Measurements from ENCODE around the genes ZNF215 and TUB.

DNA sequence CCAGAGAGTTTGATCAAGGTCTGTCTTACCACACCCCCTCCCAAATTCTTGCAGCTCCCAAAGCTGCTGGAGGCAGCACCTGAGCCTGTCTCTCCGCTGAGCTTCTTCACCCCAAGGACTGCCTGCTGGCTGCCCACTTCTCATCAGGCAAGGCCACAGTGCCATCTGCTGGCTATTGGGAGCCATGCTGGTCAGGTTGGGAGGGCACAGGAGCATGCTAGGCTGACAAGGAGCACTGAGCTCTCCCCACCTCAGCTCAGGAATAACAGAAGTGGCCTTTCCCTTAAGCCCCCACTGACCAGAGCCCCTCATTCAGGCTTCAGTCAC lies 27.2 kb upstream of the SMPD1 start:
- PRO-cap, 2 experiments = no peak in any of the 2 experiments

DNA sequence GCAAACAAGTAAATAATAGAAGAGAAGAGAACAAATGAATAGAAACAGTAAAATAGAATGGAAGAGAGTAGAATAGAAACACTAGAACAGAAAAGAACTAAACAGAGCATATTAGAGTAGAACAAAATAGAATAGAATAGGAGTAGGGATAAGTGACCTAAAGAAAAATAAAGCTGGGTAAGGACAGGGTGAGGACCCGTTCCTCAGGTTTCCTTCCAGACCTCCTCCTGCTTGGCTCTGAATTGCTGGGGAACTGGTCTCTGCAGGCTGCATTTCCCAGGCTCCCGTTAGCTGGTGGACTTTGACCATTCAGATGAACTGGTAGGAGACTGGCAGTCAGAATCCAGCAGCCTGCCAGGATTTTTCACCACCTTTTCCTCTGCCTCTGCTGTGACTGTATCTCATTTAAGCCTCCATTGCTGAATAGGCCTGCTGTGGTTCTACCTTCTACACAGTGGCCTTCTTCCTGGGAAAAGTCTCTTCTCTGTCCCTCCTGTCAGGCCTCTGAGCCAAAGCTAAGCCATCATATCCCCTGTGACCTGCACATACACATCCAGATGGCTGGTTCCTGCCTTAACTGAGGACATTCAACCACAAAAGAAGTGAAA lies 24.6 kb upstream of the SMPD1 start:
- PRO-cap, 2 experiments = no peak in any of the 2 experiments

DNA sequence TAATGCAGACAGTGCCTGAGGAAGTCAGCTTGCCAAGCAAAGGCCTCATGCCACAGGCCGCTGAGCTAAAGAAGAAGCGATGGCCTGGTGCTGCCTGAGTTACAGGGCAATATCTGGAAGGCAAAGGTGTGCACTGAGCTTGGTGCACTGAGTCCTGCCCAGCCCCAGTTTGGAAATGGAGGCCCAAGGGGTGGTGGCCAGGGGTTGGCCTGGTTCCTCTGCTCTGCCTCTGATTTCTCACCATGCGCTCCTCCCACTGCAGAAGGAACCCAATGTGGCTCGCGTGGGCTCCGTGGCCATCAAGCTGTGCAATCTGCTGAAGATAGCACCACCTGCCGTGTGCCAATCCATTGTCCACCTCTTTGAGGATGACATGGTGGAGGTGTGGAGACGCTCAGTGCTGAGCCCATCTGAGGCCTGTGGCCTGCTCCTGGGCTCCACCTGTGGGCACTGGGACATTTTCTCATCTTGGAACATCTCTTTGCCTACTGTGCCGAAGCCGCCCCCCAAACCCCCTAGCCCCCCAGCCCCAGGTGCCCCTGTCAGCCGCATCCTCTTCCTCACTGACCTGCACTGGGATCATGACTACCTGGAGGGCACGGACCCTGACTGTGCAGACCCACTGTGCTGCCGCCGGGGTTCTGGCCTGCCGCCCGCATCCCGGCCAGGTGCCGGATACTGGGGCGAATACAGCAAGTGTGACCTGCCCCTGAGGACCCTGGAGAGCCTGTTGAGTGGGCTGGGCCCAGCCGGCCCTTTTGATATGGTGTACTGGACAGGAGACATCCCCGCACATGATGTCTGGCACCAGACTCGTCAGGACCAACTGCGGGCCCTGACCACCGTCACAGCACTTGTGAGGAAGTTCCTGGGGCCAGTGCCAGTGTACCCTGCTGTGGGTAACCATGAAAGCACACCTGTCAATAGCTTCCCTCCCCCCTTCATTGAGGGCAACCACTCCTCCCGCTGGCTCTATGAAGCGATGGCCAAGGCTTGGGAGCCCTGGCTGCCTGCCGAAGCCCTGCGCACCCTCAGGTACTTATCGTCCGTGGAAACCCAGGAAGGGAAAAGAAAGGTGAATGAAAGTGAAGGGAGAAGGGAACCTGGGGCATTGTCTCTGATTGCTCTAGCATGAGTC lies 1.2 kb downstream of the SMPD1 start:
- PRO-cap, 2 experiments = no peak in any of the 2 experiments

DNA sequence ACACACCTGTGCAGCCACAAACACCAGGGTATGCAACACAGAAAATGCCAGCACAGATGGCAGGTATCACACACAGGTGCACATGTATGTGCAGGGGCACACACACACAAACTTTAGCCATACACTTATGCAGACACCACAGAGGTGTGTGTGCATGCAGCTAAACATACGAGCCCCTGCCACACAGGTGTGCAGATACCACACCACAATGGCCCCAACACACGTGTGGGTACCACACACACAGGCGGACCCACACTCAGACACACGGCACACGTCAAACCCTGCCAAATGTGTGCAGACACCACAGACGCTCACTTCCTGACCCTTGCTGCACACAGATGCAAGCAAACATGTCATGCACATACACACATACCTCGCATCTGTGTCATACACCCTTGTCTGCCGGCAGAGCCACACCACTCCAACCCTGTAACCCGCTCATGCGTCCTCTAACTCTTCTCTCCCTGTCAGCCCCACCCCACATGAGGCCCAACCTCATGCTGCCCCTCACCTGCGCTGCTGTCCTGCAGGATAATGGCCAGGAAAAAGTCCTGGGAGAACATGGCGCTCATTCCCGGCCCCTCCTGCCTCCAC lies 14.1 kb downstream of the SMPD1 start:
- PRO-cap, 2 experiments = no peak in any of the 2 experiments

DNA sequence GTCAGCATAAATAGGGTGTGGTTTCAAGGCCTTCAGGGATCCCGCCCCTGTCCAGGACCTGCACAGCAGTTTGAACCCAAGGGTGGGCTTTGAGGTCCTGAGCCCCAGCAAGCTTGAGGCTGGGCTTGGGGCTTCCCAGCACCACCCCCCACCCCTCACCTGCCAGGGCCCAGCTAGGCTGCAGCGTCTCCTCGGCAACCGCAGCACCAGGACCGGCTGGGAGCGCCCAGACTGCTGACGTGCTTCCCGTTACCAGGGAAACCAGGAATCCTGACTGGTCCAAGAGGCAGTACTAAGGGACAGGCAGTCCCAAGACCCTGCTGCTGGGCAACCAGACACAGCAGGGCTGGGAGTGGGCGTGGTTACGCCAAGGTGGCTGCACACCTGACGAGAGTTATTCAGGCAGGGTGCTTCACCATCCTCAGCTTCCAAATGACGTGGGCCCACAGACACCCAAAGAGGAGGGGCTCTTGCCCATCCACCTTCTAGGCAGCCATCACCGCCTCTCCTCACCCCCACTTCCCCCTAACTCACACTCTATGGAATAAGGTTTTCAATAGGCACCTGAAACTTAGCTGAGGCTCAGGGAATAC lies 13.6 kb downstream of the APBB1 start:
- PRO-cap, 2 experiments = peak in 1 of 2 experiments; most common plus-strand start position 338 of the sequence (in 1); most common minus-strand start position 233 of the sequence (in 1)

- PRO-cap, 2 experiments = no peak in any of the 2 experiments
Measured at GRCh38 chr11:6576591-6576991, 26.8 kb downstream of the RRP8 start.

DNA sequence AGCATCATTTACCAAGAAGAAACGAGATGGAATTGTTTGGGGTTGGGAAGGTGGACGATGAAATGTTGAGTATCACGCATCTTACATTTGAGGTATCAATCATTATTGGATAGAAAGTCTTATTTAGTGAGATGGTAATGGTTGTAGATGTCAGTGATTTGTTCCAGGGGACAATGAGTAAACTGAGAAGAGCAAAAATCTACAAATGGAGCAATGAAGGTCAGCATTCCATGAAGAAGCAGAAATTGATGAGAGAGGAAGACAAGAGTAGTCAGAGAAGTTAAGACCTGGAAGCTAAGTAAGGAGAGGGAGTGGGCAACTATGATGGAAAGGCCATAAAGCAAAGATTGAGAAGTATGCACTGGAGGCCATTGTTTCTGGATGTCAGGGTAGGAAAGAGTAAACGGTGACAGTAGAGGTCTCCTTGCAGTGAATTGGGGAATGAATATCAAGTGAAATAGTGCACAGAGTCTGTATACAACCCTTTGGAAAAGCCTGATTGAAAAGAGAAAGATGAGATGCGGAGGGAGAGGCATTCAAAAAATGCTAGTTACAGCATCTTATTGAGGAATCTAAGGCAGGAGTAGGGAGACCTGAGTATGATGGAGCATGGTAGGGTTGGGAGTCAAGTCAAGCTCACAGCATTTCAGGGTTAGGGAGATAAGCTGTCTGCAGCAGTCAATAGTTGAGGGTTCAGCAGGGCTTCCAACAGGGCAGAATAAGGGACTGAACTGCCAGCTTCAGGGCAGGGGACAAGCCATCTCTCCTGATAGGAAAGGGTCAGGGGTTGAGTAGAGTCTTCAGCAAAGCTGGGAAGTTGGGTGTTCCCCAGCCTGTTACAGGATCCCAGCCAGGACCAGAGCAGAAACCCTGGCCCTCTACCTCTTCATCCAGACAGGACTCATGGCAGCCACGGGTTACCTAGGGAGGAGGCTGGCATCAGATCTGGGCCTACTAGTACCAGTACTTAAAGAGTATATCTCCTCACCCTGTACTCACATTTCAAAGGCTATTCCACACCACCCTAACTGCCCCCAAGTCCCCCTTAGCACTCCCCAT lies 2.1 kb upstream of the TAF10 start:
- PRO-cap, 2 experiments = no peak in any of the 2 experiments

DNA sequence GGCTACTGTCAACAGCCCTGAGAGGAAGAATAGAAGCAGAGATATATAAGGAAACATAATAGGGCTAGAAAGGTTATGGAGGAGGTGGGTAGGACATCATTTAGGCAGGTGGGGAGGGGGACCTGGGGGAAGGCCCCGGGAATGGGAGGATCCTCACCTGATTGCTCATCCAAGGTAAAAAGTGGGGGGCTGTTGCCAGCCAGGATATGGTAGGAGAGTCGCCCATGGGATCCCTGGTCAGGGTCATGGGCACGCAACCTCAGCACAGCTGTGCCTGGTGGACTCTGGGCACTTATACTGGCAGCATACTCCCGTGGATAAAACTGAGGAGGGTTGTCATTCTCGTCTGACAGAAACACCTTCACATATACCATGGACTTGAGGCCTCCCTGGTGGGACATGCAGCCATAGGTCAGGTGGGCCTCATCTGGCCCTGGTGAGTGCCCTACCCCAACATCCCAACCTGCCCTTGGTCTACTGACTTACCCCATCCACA lies 14.5 kb upstream of the TPP1 start:
- PRO-cap, 2 experiments = no peak in any of the 2 experiments

GRCh38 chr11:6926145-6927199 lies at the start of gene ZNF215:
ZNF215 (plus strand) TSS chr11:6926426.
- PRO-cap, 2 experiments = peak in 1 of 2 experiments; most common plus-strand start chr11:6926426 (in 1); most common minus-strand start chr11:6927053 (in 1)

DNA sequence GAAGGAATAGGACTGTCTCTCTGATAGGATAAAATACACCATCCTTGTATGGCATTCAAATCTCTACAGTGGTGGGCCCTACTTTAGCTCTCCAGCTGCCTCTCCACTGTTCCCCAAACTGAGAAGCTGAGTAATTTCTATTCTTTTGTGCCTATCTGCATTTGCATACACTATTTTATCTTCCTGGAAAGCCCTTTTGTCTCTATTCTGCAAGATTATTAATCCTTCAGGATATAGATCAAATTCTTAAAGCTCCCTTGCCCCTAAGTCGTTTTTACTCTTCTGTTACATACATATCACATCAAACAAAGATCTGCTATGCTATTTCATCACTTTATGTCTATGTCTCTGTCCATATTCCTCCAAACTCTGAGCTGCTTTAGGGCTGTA lies 7.5 kb downstream of the PPFIBP2 start:
- PRO-cap, 2 experiments = no peak in any of the 2 experiments

DNA sequence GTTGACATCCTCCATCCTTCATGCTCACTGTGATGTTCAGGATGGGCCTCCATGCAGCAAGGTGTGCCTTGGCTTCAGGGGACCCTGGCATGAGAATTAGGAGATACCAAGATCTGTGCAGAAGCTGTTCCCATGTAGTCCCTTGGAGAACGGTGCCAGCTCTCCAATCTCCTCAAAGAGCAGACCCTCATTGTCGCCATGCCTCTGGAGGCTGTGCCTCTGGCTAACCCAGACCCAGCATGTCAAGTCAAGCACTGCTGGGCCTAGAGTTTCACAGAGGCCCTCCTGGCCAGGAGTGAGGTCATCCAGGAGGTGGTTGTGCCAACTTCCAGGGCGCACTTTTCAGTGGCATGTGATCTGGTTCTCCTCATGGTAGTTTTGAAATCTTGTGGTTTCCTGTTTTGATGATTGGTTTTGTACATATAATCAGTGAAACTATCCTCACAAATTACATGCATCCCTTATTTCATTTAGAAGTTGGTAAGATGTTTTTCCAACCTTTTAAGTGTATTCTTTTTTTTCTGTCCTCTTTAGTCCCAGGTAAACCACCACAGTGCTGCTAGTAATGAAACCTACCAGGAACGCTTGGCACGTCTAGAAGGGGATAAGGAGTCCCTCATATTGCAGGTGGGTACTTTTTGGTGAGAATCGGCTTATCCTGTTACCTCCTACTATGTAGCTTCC lies 78.9 kb downstream of the PPFIBP2 start:
- PRO-cap, 2 experiments = no peak in any of the 2 experiments

DNA sequence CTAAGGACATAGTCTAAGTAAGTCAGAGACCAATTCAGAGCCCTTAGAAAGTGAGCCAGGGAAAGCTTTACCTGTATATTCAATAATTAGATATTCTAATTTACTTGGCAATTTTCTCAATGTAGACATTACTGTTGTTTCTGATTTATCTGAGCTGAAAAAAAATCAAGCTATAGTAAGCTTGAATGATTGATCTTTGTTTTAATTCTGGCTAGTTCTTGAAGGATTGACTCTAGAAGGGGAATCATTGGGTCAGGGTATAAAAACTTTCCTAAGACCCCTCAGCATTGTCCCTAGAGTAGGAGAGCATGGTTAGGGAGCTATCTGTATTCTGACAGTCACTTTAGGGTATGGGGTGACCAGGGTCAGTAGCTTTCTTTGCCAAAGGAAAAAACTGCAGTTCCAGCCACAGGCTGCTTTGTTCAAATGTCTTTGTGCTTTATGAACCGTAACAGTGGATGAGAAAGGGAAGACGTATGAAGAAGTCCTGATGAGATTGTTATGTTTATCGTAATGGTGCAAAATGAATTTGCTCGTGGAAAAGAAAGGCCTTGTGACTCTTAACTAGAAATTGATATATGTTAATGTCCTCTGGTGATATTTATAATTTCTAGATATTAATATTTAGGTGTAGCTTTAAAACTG lies 30.1 kb downstream of the CYB5R2 start:
- PRO-cap, 2 experiments = peak in 1 of 2 experiments; most common plus-strand start position 451 of the sequence (in 1)

GRCh38 chr11:7994918-7995701 lies 8.0 kb downstream of the EIF3F start:
- PRO-cap, 2 experiments = no peak in any of the 2 experiments

DNA sequence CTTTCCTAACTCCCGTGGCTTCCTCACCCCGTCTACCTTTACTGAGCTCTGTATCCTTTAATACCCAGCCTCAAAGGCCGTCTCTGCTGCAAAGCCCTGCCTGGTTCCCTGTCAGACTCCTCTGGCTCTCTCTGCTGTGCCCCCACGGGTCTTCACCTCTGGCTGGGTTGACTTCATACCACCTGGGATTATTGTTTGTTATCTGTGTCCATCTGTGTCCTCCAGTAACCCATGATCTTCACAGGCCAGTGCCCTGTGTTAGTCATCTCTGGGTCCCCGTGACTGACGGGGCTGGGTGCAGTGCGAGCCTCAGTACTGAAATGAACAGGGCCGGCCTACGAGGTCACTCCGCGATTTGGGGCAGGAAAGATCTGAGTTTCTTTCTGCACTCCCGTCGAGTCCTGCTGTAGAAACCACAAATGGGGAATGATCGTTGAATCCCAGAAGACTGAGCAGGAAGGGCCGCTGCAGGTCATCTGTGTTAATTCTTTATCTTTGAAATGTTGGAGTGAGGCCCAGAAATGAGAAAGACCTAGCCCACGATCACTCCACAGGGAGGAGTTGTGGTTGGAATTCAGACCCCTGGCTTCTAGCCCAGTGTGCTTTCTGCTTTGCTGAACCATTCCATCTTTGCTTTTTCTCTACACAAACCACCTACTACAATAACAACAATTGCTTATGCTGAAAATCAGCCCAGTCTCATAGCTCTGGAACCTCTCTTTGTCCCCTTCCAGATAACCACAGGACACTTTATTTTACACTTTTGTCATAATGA lies 12.2 kb upstream of the TUB start:
- PRO-cap, 2 experiments = no peak in any of the 2 experiments

GRCh38 chr11:8080970-8082216 lies at the start of gene TUB:
TUB (plus strand) TSS chr11:8081211.
- PRO-cap, 2 experiments = peak in 1 of 2 experiments; most common plus-strand start chr11:8081217 (in 1); most common minus-strand start chr11:8081144 (in 1)

GRCh38 chr11:8223997-8224542 lies 39.6 kb downstream of the LMO1 start:
- PRO-cap, 2 experiments = no peak in any of the 2 experiments

DNA sequence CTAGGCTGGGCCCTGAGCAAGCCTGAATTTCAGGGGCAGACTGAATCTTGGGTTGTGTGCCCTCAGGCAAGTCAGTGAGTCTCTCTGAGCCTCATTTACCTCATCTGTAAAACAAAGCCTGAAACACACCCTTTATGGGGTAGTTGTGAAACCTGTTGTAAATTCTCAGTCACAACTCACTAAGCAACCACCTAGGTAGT lies 36.4 kb downstream of the LMO1 start:
- PRO-cap, 2 experiments = no peak in any of the 2 experiments

DNA sequence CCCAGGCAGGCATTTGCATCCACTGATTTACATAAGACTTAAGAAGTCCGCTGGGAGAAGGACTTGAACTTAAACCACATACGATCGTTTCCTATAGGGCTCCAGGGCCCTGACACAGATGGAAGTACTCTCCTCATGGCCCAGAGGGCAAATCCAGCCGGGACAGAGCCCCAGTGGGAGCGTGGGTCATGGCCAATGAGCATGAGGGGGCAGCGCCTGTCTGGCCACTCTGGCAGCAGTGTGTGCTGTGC lies 79.2 kb upstream of the LMO1 start:
- PRO-cap, 2 experiments = no peak in any of the 2 experiments

DNA sequence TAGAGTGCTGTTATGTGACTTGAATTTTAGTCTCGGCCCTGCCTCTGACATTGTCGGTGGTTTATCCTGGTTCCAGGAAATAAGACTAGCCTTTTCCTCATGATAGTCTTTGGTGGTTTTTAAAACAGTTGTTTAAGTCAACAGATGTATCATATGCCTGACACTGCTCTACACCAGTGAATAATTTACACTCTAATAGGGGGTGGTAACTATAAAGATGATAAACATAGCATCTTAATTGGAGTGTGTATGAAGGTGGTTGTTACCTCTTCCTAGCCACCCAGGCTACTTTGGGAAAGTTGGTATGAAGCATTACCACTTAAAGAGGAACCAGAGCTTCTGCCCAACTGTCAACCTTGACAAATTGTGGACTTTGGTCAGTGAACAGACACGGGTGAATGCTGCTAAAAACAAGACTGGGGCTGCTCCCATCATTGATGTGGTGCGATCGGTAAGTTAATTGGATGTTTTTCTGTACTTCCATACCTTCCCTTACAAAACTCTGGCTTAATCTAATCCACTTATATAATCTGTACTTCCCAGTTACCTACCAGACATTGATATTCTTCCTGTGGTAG lies 1.9 kb downstream of the RPL27A start:
- PRO-cap, 2 experiments = no peak in any of the 2 experiments

- PRO-cap, 2 experiments = no peak in any of the 2 experiments
Measured at GRCh38 chr11:8697674-8698213, 15.2 kb downstream of the RPL27A start.